ENCODE results near the genes B3GALNT2 and GNG4.

DNA sequence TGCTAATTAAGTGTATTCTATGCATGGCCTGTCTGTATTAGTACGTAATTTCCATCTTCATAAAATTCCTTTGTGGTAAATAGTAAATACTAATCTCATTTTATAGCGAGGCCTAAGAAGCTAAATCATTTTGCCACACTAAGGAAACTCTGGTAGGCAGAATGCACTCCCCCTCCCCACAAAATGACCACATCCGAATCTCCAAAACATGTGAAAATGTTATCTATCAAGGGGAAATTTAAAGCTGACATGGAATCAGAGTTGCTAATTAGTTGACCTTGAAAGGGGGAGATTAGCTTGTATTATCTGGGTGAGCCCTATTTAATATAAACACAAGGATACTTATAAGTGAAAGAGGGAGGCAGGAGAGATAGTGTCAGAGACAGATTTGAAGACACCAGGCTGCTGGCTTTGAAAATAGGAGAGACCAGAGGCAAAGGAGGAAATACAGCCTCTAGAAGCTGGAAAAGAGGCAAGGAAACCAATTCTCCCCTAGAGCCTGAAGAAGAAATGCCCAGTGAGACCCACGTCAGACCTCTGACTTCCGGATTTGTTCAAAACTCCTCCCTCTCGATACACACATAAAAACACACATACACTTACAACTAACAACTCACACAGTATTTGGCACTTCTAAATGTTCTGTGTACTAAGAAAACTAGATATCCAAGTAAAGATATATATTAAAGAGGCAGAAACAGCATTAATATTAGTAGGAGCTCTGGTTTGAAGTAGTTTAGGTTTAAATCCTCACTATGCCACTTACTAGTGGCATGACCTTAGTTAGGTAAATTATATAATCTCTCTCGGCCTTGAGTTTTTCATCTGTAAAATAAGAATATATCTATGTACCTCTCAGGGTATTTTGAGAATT lies 23.0 kb downstream of the ARID4B start:
- RRBS: no CpG with 5 or more reads among the region's 7 CpGs

DNA sequence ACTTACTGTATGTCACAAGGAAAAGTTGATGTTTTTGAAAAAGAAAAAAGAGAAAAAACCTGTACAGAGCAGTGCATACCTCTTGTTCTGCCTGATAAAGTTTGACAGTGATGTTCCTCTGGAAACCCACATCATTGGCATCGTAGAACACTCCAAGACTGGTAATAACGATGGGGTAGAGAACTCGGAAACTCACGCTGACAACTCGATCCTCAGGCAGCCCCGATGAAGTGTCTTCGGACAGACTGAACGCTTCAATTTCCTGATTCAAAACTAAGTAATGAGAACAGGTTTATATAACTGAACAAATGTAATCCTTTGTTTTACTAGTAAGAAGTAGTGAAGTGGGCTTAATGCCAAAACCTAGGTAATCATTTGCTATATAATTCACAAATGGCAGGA lies 20.0 kb downstream of the B3GALNT2 start:
- RRBS: no CpG with 5 or more reads among the region's 8 CpGs

DNA sequence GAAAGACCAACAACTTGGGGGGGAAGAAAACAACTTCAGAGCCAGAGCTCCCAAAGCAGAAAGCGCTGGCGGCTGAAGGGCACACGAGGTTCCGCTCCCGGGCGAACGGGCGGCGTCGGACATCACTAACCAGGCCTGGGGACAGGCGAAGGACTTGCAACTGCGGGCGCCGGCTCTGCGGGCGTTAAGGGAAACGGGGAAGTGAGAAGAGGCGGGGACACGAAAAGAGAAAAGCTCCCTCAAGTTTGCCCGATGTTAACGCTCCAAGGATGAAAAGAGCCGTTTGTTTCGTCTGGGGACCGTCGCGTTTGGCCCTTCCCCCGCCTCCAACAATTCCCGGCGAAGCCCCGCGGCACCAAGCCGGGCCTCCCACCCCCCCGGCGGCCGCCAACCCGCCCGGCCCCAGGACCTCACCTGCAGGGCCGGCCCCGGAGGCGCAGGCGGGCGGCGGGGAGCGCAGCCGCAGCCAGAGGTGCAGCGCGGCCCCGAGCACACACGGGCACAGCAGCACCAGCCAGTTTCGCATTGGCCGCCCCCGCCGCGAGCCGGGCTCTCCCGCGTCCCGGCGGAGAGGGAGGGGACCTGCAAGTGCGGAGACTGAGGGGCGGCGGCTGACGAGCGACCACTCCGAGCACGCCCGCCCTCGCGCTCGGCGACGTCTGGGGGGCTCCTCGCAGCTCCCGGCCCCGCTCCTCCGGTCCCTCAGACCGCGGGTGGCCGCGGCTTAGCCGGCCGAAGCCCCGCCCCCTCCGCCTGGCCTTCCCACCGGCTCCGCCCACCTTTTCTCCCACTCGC lies at the start of gene B3GALNT2:
Gene B3GALNT2, minus strand, starts transcription at position 726 of the 795 bp plus-strand sequence.
- RRBS: 3% methylated on average over 14 of the region's 87 CpGs

- RRBS: no CpG with 5 or more reads among the region's 4 CpGs
Measured at GRCh38 chr1:235527035-235527553, 22.8 kb upstream of the B3GALNT2 start.

DNA sequence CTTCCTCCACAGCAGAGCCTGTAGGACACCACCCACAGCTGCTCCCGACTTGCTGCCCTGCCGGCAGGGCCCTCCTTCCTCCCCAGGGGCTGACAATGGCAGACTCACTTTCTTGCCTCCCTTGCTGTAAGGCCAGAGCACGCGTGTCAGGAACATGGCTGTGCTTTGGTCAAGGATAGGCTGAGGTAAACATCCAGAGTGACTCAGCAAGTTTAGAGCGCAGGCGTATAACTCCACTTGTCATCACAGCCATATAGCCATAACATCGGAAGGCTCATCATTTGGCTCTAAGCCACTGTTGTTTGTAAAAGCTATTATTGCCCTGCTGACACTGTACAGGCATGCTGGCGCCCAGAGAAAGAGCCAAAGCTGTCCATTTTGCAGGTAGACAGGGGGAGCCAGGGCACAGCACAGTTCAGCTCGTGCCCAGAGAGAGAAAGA lies 60.7 kb downstream of the GNG4 start:
- RRBS: no CpG with 5 or more reads among the region's 9 CpGs

GRCh38 chr1:235649407-235650128 lies at the start of gene GNG4:
TSS of gene GNG4 (minus strand) at chr1:235649784.
- RRBS: 3% methylated on average over 80 of the region's 103 CpGs

DNA sequence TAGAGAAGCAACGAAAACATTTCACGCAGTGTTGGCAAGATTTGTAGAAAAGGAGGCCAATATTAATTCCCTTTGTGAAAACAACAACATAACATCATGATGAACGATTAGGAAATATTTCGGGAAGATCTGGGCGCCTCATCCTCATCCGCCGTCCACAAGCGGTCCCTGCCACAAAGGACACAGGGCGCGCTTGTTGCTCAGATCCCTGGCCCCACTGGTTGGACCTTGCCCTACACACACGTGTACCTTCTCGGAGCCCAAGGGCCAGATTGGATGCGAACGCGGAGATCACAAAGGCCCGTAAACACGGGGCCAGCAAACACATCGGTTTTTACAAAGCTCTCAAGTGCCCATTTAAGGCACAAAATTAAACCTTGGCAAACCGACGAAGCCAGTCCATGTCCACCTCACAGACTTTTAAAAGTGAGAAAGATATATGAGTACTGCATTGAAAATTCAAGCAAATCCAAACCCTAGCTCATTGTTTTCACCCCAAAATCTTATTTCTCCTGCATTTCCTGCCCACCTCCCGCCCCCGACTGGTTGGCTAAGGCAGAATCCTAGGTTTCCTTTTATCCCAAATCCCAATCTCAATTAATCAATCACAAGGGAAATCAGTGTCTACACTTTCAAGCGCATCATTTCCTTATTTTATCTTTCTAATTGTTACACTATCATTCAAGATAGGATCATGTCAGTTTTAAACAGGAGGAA lies 1.5 kb upstream of the GNG4 start:
- RRBS: no CpG with 5 or more reads among the region's 23 CpGs

GRCh38 chr1:235845608-235846215 lies 21.0 kb downstream of the LYST start:
- RRBS: no CpG with 5 or more reads among the region's 9 CpGs

DNA sequence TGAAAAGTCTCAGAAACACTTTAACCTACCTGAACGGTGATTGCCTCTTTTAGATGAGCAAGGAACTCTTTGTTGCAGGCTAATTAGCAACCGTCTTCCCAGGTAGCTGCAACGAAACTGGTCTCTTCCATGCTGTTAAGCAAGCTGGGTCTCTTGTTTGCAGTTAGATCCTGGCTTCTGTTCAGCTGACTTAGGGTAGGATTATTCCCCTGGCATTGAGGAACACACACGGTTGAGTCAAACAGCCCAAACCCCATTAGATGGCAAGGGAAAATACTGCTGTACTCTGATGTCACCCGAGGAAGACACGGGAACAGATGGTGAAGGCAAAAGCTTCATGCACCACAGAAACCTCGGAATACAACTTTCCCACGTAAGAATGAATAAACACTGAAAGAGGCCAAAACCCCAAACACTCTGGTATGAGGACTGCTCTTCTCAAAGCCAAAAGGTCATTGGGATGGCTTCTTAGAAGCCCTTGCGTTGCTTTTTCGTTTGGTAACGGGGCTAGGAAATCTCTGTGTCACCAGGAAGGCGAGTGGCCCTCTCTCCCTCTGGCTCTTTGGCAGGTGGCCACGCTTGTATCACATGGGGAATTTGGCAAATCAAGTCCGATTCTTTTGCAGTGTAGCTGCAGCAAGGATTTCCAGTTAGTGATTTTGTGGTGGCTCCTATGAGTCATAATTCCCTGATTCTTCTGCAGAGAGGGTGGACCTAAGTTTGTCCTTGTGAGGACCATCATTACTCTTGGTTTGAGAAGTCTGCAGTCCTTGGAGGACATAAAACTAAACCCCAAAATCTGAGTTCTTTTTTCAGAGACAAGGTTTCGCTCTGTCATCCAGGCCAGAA lies 16.7 kb upstream of the LYST start:
- RRBS: no CpG with 5 or more reads among the region's 15 CpGs

GRCh38 chr1:235887912-235888517 lies 21.3 kb upstream of the LYST start:
- RRBS: no CpG with 5 or more reads among the region's 6 CpGs

DNA sequence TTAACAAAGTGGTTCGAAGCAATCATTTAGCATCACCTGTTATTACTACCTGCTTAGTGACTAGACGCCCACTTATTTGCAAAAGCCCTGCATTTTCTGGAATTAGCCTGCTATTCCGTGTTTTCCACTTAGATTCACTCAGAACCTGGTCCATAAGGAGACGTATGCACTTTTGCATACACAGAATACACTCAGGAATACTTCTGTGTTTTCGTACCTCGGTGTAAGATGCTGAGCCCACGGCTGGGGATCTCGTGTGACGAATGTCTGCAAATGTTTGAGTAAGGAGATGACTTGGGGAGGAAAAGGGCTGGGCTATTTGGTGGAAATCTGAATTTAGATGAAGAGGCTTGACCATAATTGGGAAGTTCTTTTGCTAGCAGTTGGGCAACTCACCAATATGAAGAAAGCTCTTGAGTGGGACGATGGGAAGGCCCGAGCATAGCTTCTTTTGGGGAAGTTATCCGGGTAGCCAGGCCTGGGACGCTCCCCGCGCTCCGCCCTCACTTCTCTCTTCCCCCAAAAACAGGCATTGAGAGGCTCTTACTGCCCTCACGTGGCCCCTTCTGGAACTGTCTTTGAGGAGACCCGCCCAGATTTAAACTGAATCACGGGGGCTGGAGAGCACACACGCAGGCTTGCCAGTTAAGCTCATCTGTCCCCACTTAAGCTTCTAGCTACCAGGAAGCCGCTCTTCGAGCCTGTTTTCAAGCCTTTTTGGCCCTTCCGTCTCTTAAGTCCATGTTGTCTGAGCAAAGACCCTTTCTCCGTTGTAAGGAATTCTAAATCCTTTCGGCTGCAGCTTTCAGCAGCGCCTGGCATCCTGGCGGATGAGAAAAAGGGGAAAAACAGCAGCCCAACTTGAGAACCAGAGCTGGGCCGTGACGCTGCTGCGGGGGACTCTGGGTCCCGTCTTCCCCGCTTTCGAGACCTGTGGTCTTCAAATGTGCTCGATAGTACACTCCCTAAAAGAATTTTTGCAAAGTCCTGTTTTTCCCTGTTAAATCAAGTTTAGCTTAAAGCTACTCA lies 93.2 kb downstream of the NID1 start:
- RRBS: no CpG with 5 or more reads among the region's 34 CpGs

DNA sequence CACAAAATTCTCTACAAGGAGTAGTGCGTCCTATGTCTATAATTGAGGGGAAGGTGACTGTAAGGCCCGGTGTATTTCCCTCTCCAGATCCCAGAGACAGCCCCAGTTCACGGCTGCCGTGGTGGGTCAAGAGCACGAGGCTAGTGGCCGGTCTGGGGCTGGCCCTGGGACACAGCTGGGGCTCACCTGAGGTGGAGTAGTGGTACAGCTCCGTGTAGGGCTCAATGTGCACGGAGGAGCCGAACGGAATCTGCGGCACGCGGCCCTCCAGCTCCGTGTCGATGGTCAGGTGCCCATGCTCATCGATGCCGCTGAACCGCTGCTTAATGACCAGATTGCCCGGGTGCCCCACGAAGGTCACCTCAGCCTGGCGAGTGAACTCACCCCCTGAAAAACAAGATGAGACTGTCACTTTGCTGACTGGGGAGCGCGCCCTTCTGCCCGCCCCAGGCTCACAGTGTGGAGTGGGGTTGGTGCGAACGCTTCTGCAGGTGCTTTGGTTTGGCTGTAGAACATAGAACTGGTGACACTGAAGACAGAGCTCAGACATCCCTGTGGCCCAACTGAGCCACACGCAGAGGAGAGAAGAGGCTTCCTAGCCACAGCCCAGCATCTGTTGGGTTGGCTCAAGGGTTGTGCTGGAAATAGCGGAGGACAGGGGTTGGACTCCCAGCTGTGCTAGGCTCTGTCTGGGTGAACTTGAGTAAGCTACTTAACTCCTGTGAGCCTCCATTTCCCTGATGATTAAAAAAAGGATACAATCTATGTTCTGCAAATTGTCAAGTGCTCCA lies 35.3 kb downstream of the NID1 start:
- RRBS: 92% methylated on average over 3 of the region's 28 CpGs

- RRBS: 46% methylated on average over 3 of the region's 10 CpGs
Measured at GRCh38 chr1:236051089-236051933, 13.6 kb downstream of the NID1 start.

GRCh38 chr1:236057907-236058463 lies 6.9 kb downstream of the NID1 start:
- RRBS: no CpG with 5 or more reads among the region's 3 CpGs

DNA sequence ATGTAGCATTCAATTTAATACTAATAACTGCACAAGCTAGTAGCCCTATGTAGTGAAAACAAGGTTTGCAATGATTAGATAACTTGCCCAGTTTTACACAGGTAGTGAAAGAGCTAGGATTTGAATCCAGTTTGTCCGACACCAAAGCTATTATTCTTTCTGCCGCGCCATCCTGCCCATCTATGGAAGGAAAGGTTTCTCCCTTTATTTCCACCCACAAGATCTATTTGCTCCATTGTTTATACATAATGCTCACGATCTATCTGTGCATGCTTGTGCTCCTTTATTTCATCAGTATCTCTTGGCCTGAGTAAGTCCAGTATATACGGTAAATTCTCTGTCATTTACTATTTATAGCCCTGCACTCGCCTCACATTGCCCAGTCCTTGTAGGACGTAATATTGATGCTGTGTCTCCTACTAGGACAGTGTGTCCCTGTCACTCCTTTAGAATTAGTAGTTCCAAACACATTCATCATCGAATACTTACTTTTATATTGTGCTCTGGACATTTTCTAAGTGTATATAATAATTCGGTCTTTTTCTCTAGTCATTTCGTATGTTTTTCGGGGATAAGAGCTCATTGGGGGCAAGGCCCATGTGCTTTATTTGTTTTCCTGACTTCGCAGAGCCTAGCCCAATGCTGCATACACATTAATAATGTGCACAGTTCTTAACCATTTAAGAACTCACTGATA lies 3.0 kb upstream of the NID1 start:
- RRBS: no CpG with 5 or more reads among the region's 12 CpGs

- RRBS: no CpG with 5 or more reads among the region's 17 CpGs
Measured at GRCh38 chr1:236120546-236121393, 21.6 kb upstream of the GPR137B start.

- RRBS: no CpG with 5 or more reads among the region's 5 CpGs
Measured at GRCh38 chr1:236206311-236206745, 64.0 kb downstream of the GPR137B start.

- RRBS: no CpG with 5 or more reads among the region's 14 CpGs
Measured at GRCh38 chr1:236490092-236490454, 33.7 kb upstream of the LGALS8 start.

GRCh38 chr1:236687742-236687990 lies 1.4 kb downstream of the ACTN2 start:
- RRBS: no CpG with 5 or more reads among the region's 4 CpGs

GRCh38 chr1:236688470-236689100 lies 2.3 kb downstream of the ACTN2 start:
- RRBS: no CpG with 5 or more reads among the region's 5 CpGs

Data from GM12892 (cell line).